Measurements from ENCODE around the genes BCL11A, PAPOLG and PEX13.

- RRBS: 3% methylated on average over 17 of the region's 57 CpGs
These were observed at the start of gene BCL11A for GRCh38 chr2:60553517-60554258. Gene BCL11A (minus strand): TSS chr2:60553654.

GRCh38 chr2:60755948-60757267 is at the start of gene PAPOLG:
Gene PAPOLG (plus strand): TSS chr2:60756268.
- RRBS: 2% methylated on average over 16 of the region's 69 CpGs

DNA sequence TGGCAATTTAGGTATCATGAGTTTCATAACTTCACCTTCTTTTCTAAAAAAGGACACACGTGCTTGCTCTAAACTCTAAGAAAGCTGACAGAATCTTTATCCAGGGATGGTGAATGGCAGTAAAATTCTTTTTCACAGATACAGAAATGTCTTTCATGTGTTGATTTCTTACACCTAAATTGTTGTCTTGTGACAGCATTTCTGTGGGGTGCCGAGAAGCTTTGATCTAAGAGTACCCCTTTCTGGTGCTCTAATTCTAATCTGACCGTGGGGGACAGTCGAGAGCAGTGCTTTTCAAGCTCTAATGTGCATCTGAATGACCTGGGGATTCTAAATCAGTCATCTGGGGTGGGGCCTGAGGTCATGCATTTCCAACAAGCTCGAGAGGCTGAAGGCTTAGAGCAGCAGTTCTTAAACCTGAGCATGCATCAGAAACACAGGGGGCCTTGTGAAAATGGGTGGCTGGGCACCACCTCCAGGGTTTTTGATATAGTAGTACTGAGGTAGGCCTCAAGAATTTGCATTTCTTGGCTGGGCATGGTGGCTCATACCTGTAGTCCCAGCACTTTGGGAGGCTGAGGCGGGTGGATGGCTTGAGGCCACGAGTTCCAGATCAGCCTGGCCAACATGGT is 42.0 kb upstream of the REL start:
- RRBS: no CpG with 5 or more reads among the region's 7 CpGs

- RRBS: no CpG with 5 or more reads among the region's 2 CpGs
These were observed 4.2 kb downstream of the REL start for GRCh38 chr2:60885455-60886119.

- RRBS: no CpG with 5 or more reads among the region's 5 CpGs
These were observed 1.1 kb upstream of the PEX13 start for GRCh38 chr2:61016492-61016755.

DNA sequence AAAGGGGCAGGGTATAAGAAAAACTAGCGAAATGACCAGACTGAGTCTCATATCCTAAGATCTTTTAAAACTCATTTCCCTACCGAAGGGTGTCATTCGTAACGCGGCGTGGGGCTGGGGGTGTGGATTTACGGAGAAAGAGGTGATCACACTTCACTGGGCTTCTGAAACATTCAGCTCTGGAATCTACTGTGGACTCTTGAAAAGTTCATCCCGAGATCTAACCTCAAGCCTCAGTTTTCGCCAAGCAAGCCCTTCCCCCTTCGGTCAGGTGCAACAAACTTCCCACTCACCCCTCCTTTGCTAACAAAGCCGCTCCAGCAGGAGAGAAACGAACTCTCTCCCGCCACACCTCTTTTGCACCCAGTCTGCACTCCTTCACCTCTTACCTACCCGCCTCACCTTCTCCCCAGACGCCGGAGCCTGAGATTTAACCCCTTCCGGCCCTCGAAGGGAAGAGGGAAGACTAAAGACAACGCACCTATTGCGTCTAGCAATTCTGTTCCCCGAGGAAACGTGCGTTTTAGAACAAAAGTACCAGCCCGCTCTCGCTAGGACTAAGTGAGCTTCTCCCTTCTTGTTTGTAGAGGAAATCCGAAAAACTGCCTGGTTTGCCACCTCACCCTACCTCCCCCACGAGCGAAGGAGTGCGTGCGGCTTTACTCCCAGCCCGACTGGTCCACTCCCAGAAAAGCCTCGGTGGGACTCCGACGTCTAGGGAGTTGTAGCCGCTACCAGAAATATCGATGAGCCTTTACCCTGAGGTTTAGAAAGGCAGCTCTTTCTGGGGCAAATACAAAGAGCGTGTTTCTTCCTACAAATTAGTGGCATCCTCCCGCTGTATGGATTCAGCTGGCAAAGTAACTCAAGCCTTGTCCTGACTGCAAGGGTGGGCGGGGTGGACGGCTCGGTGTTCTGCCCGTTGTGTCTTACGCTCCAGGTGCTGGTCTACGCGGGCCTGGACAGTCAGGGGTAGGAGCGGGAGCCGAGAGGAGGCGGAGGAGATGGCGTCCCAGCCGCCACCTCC is at the start of gene PEX13:
Gene PEX13 (plus strand): TSS at position 965 of the 1,027 bp plus-strand sequence.
- RRBS: no CpG with 5 or more reads among the region's 50 CpGs

DNA sequence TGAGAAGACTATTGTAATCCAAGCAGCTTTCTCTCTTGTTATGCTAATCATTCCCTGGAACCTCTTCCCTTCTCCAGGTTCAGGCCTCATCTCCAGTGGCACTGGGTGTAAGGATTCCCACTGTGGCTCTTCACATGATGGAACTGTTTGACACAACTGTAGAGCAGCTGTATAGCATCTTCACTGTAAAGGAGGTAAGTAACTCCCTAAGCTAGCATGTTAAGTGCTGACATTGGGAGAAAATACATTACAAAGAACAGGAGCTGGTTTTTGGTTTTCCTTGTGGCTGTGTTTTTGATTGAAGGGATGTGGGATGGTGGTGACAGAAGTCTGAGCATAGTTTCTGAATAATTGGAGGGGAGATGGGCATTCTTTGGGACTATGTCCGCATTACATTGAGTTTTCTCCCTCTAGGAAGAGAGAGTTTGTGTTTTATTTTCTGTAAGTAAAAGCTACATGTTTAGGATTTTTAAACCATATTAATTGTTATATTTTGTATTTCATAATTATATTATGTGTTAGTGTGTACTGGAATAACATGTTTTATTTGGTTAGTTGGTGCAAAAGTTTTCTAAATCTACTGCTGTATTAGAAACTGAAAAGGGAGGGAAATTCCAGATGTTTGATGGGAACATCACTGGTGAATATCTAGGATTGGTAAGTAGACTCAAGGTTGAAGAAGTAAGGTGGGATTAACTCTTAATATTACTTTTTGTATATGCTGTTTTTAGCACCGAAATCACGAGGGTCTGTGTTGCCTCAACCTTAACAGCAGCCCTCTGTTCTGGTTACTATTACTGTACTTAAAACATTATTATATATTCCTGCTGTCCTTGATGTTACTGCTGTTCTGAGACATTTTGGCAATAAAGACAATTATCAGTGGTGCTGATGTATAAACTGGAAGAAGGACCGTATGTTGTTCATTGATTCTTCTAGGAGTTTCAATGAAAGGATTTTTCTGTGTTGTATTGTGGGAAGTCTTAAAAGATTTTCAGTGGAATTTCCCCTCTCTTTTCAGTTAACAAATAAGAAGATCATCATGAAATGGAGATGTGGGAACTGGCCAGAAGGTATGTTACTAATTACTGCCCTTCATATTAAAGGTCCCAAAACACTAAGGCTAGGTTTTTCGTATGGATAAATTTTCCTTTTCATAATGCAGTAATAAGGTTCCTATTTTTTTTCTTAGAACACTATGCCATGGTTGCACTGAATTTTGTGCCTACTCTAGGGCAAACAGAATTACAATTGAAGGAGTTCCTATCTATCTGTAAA is 23.9 kb downstream of the C2orf74 start:
- RRBS: no CpG with 5 or more reads among the region's 5 CpGs

DNA sequence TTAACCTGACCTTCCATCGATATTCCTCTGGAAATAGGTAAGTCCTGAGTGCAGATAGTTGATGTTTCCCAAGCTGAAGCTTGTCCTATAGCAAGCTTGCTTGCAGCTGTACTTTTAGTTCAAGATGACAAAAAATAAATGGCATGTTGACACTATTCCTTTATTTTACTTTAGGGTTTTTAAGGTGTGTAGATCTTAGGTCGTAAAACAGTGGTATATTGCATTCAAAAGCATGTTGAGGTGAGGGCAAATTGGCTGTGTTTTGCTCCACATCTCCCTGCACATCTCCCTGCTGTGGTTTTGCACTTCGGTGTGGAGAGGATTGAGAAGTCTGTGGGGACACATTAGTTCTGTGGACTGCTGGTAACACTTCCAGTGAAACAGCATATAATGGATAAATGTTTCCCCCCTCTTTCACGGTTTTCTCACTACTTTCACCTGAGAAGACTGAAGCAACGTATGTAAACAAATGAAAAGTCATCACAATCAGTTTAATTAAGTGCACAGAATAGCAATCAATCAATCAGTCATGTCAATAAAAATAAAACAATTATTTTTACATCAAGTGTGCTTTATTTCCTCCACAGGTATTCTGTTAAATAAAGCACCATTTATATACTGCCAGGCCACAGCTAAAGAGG is 25.1 kb downstream of the C2orf74 start:
- RRBS: no CpG with 5 or more reads among the region's 5 CpGs

DNA sequence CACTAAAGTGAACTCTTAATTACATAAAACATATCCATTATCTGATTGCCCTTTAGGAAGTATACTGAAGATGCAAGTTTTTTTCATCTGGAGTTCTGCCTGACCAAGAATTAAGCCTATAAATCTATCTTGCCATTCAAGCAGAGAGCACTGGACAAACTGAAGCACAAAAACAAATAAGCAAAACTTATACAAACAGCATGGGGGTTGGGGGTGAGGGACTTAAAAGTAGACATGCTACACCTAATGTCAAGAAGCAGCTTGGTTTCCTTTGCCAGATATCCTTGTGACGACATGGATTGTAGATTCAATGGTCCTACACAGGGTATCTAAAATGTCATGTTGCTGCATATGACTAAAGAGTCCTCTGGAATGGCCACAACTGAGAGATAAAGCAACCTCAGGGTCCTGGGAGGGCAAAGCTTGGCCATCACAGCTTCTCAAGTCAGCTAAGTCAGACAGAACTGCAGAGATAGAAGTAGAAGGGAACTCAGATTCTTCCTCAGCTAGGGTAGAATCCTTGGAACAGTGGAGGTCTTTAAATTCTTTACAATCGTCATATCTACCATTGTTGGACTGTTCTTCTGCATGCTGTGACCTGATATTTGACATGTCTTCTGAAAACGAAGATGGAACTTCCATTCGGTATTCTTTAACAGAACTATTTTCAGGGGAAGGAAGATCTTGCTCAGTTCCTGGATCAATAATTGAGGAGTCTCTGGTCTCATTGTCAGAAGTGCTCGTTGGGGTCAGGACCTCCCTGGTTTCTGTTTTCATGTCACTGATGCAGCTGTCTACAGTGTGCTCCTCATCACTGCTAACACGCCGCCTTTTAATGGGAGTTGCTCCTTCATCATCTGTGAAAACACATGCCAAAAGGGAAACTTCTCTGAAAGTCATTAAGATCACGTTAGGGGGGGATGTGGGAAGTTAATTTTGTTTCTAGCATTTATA is 26.1 kb downstream of the C2orf74 start:
- RRBS: no CpG with 5 or more reads among the region's 8 CpGs

GRCh38 chr2:61469785-61470460 is 964 bp downstream of the USP34 start:
- RRBS: 1% methylated on average over 24 of the region's 32 CpGs

- RRBS: 4% methylated on average over 26 of the region's 69 CpGs
These were observed 369 bp downstream of the USP34 start for GRCh38 chr2:61470461-61470974.

GRCh38 chr2:61526253-61526789 is 11.8 kb downstream of the XPO1 start:
- RRBS: no CpG with 5 or more reads among the region's 3 CpGs

DNA sequence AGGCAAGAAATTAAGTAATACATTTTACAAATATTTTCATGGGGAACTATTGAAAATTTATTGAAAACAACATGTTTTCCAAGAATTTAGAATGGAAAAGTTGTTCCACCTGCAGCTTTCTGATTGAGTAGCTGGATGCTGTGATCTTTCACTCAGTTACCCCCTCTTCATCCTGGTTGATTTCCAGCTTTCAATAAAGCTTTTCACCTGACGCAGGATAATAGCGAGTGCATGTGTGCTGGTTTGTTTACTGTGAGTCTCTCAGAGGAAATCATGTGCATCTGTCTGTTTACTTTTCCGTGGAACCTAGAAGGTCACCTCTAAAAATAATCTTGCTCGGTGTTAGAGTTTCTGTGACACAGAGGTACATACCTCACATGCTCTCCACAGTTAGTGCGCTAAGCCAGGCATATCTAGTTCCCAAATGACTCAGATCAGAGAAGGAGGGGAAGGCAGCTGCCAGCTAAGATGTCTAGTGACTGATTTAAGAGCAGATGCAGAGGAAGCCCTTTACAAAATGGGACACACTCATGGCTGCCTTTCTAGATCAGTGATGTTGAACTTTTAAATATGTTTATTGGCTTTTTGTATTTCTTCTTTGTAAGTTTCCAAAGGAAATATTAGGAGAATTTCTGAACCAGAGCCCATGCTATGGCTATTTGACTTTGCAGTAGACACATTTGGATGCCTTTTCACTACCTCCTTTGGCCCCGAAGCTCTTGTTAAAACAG is 145.9 kb downstream of the FAM161A start:
- RRBS: no CpG with 5 or more reads among the region's 6 CpGs

GRCh38 chr2:61710747-61711038 is 143.2 kb downstream of the FAM161A start:
- RRBS: no CpG with 5 or more reads among the region's 4 CpGs

DNA sequence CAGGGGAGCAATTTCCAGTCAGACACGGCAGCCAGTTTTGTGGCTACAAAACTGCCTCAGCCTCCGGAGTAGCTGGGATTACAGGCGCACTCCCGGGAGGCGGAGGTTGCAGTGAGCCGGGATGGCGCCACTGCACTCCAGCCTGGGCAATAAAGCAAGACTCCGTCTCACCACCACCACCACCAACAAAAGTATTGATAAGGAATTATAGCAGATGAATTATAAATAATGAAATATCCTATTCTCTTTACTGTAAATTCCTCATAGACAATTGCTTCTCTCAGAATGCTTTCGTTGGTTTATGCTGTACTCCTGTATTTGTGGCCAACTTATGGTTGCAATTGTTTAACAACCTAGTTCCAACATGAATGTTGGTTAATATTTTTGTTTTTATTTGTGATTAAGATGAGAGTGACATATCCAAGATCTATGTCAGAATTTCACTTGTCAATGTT is 1.5 kb upstream of the FAM161A start:
- RRBS: no CpG with 5 or more reads among the region's 9 CpGs

DNA sequence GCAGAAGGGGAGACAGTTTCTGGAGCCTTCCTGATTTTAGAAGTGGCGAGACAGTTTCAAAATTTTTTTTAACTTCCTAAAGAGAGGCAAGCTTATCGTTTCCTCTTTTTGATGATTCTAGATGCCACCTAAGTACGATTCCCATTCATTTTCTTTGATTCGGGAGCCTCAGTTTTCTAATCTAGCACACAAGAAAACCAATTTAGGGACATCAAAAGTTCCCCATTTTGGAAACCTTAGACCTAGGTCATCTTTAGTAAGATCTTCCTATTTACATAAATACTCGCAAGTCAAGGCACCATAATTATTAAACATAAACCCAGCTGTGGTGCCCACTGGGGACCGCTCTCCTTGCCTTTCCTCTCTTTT is 96.8 kb upstream of the B3GNT2 start:
- RRBS: no CpG with 5 or more reads among the region's 6 CpGs

- RRBS: 5% methylated on average over 6 of the region's 16 CpGs
These were observed 1.7 kb downstream of the B3GNT2 start for GRCh38 chr2:62197636-62197988.

DNA sequence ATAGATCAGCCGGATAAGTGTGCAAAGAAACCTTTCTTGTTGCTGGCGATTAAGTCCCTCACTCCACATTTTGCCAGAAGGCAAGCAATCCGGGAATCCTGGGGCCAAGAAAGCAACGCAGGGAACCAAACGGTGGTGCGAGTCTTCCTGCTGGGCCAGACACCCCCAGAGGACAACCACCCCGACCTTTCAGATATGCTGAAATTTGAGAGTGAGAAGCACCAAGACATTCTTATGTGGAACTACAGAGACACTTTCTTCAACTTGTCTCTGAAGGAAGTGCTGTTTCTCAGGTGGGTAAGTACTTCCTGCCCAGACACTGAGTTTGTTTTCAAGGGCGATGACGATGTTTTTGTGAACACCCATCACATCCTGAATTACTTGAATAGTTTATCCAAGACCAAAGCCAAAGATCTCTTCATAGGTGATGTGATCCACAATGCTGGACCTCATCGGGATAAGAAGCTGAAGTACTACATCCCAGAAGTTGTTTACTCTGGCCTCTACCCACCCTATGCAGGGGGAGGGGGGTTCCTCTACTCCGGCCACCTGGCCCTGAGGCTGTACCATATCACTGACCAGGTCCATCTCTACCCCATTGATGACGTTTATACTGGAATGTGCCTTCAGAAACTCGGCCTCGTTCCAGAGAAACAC is 26.8 kb downstream of the B3GNT2 start:
- RRBS: 95% methylated on average over 2 of the region's 14 CpGs

DNA sequence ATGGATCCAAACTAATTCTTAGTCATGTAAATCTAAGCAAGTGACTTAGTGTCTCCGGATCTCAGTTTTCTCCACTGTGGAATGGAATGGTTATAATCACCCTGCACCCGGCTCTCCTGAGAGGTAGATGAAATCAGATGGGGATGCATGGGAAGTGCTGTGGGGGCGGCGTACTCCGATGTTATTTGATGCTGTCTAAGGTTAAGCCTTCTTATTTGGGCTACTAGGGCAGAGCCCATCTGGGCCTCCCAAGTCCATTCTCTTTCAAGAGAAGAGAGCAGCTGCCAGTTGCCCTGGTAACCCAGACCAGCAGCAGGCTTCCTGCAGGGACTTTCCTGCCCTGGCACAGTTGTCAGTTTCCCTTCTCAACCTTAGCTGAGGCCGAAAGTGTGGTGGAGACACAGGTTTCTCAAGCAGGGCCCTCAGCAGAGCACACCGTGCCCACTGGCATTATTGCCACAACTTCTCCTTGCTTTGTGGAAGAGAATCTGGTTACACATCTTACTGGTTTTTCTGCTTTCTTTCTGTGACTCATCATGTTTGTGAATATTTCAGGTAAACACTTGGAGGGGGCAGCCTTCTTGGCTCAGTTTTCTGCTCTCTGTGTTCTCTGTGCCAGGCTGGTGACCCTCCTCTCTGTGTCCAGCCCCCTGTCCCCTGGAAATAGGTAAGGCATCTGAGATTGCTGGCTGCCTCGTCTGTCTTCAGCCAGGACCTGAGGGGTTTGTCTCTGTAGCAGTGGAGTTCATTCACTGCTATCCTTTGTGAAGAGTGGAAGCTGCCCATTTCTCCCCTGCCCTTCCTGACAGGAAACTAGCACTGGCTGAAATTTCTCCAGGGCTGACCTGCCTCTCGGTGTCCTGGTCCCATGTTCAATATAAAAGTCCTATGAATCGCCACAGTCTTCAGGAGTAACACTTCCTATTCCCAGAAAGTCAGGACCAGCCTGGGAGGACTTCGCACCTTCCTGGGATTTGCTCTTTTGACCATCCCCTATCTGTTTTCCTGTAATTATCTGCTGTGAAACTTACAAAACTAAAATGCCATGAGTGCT is 111.0 kb downstream of the B3GNT2 start:
- RRBS: no CpG with 5 or more reads among the region's 11 CpGs

GRCh38 chr2:62415611-62415924 is 90.4 kb downstream of the TMEM17 start:
- RRBS: no CpG with 5 or more reads among the region's 2 CpGs